Suprapubic skin (tissue), 4 donors: ENCODE results near the genes C10orf62 and GOLGA7B.

DNA sequence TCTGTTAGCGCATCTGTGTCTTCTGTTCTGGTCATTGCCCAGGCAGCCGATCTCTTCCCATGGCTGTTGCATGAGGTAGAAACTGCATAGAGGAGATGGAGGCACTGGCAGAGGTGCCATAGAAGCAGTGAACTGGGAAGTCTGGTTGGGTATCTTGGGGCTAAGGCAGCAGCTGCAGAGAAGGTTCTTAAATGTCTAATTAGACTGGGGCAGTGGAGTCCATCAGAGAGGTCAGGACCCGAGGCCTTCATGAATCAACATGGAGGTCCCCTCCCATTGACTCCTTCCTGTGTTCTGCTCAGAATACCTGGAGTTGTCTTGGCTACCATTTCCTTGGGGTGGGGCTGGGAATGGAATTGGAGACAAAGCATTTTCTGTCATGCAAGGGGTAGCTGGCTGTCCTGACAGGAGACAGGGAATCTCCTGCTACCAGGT, 4.6 kb downstream of the ZDHHC16 start:
- PRO-cap = no peak
- RAMPAGE, long total RNA, 4 experiments = no peak in any of the 4 experiments

DNA sequence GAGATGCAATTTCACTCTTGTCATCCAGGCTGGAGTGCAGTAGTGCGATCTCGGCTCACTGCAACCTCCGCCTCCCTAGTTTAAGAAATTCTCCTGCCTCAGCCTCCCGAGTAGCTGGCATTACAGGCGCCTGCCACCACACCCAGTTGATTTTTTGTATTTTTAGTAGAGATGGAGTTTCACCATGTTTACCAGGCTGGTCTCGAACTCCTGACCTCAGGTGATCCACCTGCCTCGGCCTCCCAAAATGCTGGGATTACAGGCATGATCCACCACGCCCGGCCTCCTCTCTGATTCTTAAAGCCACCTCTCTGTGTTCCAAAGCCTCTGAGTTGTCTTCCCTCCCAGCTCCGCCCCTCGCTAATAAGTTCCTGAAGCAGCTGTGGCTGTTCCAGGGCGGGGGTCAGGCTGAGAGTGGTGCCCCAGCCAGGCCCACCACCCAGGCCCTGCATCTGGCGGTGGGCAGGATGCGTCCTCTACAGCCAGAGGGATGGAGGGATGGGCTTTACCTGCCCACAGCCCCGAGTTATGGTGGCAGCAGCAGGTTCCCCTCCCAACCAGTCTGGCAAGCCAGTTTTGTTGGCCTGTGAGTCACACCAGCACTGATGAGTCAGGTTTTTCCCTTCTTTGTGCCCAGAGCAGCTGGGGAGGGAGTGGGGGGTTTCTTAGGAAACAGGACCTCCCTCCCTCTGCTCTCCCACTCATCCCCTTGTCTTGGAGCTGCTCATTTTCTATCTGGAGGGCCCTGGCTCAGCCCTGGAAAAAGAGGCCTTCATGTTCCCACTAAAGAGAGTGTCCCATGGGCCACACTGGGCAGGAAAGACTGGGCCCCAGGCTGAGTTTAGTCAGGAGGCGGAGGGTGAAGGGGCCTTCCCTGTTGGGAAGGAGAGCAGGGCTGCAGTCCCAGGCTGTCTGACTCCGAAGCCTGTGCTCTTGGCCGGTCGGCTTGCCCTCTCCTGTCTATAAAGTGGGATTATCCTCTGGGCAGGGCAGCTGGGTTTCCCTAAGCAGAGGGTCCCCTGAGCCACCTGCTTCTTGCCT, 30.5 kb upstream of the ANKRD2 start:
- PRO-cap = no peak
- RAMPAGE, long total RNA, 4 experiments = start-site peak on the plus strand in 1 of 4 experiments, centred at position 865 of the sequence, 5 reads per replicate

DNA sequence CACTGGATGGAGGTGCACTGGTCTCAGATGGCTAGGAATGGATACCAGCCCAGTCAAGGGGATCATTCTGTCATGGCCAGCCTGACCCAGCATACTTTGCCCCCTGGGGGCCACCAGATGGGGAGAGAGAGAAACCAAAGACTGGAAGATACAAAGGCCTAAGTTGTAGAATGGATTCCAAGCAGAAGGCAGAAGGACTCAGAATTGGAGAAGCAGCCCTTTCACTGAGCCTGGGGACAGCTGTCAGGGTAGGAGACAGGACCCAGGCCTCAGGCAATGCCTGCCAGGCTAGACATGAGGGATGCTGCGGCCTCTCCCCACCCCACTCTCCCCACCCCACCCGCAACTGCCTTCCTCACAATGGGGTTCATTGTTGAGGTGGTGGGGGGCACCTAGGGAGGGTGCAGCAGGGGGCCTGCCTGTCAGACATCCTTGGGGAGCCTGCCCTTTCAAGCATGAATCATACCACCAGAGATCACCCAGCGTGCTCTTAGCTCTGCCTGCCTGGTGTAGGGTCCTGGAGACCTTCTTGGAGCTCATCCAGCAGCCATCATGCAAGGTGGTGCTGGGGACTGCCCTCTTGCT, at the start of gene C10orf62:
C10orf62 (plus strand) TSS at position 425 of the 585 bp plus-strand sequence.
- PRO-cap = no peak
- RAMPAGE, long total RNA, 4 experiments = no peak in any of the 4 experiments

DNA sequence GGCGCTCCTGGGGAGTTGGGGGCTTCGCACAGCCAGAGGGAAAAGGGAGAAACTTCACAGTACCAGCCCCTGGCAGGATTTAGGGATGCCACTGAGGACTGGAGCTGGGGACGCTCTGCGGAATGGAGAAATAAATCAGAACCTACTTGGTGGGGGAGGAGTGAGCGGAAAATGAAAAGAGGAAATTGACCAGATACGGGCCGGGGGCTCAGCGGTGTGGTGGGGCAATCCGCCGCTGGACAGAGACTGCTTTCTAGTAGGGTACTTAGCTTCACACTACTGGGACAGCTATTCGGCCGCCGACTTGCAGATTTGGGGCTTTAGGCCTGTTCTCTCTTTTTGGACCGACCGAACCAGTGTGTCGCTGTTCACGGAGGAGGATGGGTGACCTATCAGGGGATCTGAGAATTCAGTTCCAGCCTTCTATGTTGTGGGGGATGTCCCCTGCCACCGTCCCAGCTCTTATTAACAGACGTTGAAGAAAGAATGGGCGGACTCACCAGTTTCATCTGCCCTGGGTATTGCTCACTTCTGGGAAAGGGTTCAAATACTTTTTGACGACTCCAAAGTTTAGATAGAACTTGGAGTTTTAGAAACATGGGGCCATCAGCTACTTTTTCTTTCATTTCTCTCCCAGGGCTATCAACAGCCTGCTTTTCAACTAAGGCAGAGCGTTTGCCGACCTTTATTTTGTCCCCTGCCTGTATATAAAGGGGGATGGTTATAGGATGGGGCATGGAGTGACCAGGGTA, 927 bp downstream of the PI4K2A start:
- PRO-cap = unidirectional peak, minus-strand start at position 382 of the sequence
- RAMPAGE, long total RNA, 4 experiments = no peak in any of the 4 experiments

GRCh38 chr10:97686237-97686690, 777 bp downstream of the AVPI1 start:
- PRO-cap = no peak
- RAMPAGE, long total RNA, 4 experiments = no peak in any of the 4 experiments

GRCh38 chr10:97707299-97707597, 6.3 kb upstream of the MARVELD1 start:
- PRO-cap = no peak
- RAMPAGE, long total RNA, 4 experiments = no peak in any of the 4 experiments

DNA sequence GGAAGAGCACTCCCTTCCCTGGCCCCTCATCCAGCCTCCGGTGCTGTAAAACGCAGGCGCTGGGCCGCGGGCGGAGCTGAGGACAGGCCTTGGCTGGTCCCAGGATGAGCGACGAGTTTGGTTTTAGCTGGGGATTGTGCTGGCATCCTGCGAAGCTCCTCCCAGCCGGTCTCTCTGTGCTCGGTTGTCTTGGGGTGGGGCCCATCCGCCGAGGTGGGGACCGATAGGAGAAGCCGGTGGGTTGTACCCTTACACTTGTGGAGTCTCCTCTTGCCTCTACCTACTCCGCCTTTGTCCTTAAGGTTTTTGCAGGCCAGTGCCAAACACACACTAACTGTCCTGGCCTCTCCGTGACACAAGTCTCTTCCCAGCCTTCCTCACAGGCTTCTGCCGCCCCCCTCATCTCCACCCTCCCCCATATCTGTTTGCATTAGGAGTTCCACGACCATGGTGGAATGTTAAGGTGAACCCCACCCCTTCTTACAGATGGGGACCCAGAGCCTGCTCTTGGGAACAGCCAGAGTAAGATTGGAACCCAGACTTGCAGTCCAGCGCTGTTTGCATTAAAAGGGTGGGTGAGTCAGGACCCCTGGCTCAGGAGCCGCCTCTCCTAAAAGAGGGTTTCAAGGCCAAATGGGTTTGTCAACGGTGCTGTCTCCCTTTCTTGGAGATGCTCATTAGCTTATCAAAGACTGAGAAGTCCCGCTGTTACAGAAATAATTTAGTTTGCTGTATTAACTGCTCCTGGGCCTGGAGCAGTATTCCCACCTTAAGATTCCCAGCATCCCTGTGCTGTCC, 1.5 kb downstream of the MARVELD1 start:
- PRO-cap = bidirectional peak, plus-strand start at position 204 of the sequence, minus-strand start at position 110 of the sequence
- RAMPAGE, long total RNA, 4 experiments = no peak in any of the 4 experiments

DNA sequence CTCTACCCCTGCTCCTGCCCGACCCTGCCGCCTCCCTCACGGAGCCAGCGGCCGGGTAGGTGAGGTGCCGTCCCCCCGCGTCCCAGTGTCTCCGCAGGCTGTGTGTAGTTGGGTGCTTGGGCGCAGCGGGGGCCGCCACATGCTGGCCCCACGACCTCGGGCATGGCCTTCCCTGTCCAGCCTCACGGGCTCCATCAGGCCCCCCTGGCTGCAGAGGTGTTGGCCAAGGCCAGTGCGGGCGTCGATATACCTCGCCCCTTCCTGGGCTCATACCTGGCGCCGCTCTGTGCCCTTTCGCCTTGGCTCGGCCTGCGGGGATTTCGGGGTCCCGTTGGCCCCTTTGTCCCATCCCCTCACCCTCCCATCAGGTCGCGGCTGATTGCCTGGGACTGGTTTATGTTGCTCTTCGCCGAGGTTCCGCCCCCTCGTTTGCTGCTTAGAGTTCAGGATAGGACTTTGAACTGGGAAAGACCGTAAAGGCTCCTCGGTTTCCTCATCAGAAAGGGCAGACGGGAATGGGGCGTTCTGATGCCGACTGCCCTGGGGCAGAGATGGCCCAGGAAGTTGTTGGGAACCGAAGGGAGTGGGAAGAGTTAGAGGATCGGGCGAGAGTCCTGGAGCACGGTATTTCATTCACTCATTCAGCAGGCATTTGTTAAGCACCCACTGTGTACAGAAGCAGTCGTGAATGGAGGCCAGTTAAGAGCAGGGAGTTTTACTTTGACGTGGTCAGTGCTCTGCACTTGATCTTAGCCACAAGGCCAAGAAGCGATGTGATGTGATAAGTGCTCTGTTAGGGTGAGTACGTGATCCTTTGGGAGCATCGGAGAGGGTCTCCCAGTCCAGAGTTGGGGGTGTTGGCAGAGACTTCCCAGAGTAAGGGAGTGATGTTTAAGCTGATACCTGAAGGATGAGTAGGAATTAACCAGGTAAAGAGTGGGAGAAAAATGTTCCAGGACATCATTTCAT, 623 bp downstream of the ZFYVE27 start:
- PRO-cap = no peak
- RAMPAGE, long total RNA, 4 experiments = no peak in any of the 4 experiments

- PRO-cap = no peak
- RAMPAGE, long total RNA, 4 experiments = no peak in any of the 4 experiments
Measured at GRCh38 chr10:97742632-97743869, 6.1 kb downstream of the ZFYVE27 start.

DNA sequence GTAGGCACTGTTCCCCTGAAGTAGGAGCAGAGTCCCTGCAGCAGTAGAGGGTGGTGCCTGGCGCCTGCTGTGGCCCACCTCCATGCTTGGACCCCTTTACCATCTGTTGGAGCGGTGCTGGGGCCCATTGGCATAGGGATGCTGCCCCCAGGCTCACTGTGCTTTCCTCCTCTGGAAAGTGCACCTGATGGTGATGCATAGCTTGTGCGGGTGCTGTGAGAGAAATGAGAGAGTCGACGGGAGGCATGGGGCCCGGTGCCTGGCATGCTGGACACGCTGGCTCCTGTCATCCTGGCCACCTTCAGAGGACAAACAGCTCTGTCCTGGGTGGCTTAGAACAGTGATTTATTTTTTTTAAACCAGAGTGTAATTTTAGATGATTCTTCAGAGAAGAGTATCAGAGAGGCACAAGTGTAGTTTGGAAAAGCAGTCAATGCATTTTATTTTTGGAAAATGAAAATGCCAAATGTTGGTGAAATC, 10.3 kb downstream of the SFRP5 start:
- PRO-cap = no peak
- RAMPAGE, long total RNA, 4 experiments = no peak in any of the 4 experiments

GRCh38 chr10:97823607-97824266, 25.9 kb upstream of the GOLGA7B start:
- PRO-cap = no peak
- RAMPAGE, long total RNA, 4 experiments = no peak in any of the 4 experiments

DNA sequence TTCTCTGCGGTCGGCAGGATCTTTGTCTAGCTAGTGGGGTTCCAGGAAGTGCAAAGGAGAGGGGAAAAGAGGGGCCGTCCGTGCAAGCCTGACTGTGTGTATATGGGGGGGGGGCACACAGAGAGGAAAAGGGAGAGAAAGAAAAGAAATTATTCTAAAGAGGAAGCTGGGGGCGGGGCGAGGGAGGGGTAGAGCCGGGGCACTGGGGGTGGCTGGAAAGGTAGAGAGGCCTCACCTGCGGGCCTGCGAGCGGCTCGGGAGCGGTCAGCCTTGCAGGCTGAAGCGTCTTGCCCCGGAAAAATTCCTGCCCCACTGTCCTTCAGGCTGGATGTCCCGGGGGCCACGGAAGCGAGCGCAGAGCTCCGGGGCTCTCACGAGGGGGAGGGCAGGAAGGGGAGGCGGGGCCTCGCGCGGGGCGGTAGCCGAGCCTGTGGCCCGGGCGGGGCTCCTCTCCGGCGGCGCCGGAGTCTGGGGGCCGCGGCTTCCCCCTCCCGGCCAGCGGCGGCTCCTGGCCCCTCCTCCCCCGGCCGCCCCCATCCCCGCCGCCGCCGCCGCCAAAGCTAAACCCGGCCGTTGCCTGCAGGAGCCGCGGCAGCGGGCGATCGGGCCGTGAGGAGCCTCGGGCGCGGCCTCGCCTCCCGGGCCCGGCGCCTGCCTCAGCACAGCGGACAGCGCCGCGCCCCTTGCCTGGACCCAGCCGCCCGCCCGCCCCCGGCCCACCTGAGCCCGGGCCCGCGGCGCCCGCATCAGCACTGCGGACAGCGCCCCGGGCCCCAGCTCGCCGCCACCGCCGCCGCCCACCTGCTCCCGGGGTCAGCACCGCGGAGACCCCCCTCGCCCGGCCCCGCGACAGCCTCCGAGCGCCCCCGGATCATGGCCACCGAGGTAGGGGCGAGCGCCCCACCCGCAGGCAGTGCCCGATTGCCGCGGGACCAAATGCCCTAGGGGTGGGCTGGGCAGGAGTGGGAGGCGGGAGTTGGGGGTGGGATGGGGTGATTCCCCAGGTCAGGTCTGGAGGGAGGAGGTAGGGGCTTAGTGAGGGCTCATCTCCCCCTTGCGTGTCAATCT, at the start of gene GOLGA7B:
GOLGA7B (plus strand) TSS at position 413 of the 1,068 bp plus-strand sequence.
- PRO-cap = no peak
- RAMPAGE, long total RNA, 4 experiments = start-site peak on the minus strand in 1 of 4 experiments, centred at position 384 of the sequence, 9 reads per replicate

- PRO-cap = no peak
- RAMPAGE, long total RNA, 4 experiments = no peak in any of the 4 experiments
Measured at GRCh38 chr10:97869247-97869771, 19.7 kb downstream of the GOLGA7B start.

DNA sequence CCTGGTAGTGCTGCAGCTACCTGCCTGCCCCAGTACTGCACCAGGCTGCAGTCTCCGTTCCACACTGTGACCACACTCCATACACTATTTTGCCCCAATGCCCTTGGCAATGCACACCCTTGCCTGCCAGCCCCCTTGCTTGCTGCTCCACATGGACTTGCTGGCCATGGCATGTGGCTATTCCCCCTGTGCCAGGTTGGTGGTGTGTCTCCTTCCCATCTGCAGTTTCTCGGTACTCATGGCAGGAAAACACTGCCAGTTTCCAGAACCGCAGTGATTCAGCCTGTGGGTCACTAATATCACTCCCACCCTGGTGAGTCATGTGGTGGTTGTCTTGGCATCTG, 32.6 kb downstream of the GOLGA7B start:
- PRO-cap = no peak
- RAMPAGE, long total RNA, 4 experiments = no peak in any of the 4 experiments

- PRO-cap = no peak
- RAMPAGE, long total RNA, 4 experiments = no peak in any of the 4 experiments
Measured at GRCh38 chr10:97888842-97889504, 39.3 kb downstream of the GOLGA7B start.

DNA sequence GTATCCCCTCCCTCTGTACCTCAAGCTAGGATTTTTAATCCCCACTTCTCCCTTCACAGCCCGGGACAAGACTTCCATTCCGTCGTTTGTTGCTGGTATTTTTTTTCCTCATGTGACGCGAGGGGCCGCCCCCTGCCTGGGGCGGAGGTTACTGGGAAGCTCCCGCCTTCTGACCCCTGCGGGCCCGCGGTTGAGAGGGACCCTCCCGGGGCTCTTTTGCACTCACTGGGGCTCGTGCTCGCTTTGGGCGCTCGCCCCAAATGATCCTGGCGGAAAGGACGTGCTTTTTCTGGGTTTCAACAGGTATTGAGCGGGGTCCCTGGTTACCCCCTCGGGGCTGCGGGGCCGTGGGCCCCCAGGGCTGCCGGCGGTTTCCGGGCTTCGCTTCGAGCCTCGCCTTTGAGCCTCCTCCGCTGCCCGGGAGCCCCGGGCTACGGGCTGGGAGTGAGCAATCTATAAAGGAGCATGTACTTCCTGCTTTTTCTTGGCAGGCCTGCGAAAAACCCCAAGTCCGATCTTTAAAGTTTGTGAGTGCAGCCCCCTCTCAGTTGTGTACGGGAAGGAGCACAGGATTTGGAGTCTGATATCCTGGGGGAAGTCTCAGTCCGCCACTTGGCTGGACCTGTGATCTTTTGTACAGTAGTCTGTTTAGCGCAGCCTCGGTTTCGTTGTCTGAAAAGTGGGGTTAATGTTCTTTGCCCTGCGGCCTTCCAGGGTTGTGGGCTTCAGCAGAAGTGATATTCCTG, 438 bp downstream of the R3HCC1L start:
- PRO-cap = no peak
- RAMPAGE, long total RNA, 4 experiments = start-site peak on the plus strand in 1 of 4 experiments, centred at position 618 of the sequence, 5 reads per replicate

GRCh38 chr10:98223732-98224088, 44.3 kb downstream of the LOXL4 start:
- PRO-cap = no peak
- RAMPAGE, long total RNA, 4 experiments = start-site peak on the plus strand in 1 of 4 experiments, at chr10:98223755-98224089 at its widest, 8 reads per replicate

DNA sequence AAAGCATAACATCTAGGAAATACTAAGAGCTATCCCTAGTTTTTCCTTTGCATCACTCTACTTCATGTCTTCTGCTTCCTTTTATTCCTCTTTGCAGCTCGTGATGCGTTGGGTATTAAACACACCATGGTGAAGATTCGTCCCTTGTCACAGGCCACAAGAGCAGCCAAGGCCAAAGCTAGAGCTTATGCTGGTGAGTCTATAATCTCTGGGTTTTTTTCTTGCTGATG, 32.8 kb downstream of the LOXL4 start:
- PRO-cap = no peak
- RAMPAGE, long total RNA, 4 experiments = no peak in any of the 4 experiments

DNA sequence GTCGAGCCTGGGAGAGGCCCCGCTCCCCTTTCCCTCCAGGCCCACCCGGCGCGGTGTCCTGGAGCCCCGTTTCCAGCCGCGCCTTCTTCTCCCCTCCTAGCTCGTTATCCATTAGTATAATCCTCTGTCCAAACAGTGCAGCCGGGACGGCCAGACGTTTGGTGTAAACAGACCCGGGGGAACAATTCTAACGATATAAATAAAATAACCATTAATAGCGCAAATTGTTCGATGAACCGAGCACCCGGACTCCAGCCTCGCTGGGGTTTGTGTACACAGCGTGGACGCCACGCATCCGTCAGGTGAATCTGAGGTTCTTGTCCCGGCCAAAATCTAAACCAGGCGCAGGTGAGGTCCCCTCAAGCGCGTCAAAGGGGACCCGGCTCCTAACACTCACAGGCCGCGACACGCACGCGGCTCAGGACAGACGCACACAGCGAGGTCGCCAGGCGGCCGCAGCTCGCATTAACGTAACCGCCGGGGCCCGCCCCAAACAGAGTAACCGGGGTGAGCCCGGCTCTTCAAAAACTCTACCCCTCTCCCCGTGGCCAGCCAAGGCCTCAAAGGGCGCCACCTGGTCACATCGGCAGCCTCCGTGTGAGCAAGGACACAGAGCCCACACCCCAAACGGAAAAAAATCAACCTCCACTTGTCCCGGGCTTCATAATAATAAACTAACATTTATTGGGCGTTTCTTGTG, 10.7 kb upstream of the NKX2-3 start:
- PRO-cap = no peak
- RAMPAGE, long total RNA, 4 experiments = no peak in any of the 4 experiments

- PRO-cap = no peak
- RAMPAGE, long total RNA, 4 experiments = no peak in any of the 4 experiments
Measured at GRCh38 chr10:99531434-99532218, 1.1 kb upstream of the NKX2-3 start.